ENCODE measurements around the genes MASP1, RTP4 and BCL6.

DNA sequence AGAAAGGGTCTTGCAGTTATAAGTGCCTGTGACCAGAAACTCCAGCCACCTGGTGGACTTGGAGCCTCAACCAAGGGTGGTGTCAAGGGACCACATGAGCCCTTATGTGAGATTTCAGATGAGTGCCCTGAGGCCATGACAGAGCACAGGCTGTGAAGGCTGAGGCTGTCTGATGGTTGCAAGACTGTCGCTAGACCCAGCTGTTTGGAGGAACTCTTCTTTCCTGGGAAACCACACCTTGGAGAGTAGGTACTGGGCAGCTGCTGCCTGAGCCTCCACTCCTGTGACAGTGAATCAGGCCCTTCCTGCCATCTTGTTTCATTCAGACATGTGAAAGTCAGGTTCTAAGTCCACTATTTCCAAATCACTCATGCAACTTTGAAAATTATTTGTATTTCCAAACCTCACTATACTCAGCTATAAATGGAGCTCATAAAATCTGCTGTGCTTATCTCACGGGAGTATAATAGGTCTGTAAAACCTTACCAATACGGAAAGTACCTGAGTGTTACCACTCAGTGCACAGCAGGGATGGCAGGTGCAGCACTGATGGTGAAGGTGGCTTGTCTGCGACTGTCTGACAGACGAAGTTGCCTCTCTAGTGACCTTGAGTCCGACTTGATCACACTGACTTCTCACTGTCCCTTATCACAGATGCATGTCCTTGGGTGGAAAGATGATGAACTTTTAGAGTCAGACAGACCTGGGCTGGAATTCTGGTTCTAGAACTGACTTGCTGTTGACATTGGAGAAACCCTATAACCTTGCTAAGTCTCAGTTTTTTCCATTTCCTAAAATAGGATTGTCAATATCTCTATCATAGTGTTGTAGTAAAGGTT is 99.3 kb downstream of the RPL39L start:
- PRO-cap: no peak

DNA sequence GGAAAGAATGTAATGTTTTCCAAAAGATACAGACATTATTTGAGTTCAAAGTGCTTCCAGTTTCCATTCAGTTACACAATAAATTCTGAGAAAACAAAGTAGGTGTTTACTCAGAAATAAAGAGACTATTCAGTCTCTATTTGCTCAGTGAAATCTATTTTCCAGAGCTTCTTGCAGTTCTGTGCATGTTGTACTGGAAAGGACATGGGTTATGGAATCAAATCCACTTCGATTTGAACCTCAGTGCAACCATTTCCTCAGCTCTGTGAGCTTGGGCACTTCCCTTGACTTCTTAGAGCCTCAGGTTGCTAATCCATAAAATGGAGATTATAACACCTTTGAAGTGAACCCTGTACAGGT is 97.9 kb downstream of the RPL39L start:
- PRO-cap: no peak

DNA sequence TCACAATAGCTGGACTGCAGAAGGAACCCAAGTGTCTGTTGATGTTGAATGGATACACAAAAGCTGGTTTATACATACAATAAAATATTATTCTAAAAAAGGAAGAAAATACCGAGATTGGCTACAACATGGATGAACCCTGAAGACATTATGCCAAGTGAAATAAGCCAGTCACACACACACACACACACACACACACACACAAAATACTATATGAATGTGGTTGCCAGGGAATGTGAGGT is 77.0 kb downstream of the RPL39L start:
- PRO-cap: no peak

GRCh38 chr3:187291582-187292185 is at the start of gene MASP1:
MASP1 (minus strand) TSS chr3:187291737.
- PRO-cap: bidirectional peak, plus-strand start at chr3:187291891, minus-strand start at chr3:187291863

DNA sequence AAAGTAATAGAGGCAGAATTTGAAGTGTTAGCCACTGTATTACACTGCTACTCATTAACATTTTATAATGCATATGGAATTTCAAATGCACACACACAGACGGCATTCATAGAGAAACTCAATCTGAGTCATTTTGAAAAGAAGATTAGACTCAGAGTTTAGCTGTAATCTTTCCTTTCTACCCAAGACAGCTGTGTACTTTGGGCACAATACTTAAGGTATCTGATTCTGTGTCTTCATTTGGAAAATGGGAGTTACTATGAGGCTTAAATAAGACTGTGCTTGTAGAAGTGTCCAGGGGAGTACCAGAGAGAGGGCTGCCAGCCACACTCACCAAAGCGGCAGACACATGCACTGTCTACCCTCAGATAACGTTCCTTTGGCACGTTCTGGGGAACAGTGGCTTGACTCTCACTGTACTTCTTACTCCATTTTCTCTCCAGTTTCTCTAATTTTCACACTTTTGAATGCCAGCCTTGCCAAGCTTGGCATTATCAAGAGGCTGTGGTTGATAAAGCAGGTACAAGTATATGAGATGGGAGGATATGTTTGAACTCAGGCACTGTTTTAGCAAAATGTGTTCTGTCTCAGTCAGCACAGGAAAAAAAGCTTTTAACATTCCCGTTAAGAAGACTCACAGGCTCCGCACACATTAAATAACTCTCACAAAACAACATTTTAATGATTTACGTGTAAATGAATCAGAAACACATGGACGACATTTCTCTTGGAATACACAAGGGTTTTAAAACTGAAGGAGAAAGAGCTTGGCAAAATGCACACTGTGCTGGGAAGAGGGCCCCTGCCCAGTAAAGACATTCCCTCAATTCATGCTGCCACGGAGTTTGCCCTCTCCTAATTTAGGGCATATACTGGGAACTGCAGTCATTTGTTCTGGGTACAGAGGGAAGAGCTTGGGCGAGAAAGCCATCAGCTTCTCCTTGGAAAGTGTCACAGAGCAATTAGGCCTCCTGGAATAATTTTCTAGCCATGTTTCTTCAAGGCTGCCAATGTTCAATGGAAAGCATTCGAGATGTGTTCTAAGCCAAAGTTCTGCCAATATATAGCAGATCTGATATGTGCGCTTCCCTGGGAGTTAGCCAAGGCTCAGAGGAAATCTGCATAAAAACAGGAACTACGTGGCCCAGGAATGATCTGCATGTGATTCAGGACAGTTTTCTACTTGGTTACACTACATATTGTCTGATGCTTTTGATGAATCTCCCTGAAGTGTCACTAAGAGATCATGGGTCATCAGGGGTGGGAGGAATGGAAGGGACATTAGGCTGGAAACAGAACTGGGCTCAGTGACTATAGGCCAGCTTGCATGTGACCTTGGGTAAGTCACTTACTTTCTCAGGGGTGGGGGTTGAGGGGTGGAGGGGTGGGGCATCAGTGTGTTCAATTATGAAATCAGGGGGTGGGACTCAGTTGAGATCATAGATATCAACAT is 2.0 kb upstream of the MASP1 start:
- PRO-cap: no peak

DNA sequence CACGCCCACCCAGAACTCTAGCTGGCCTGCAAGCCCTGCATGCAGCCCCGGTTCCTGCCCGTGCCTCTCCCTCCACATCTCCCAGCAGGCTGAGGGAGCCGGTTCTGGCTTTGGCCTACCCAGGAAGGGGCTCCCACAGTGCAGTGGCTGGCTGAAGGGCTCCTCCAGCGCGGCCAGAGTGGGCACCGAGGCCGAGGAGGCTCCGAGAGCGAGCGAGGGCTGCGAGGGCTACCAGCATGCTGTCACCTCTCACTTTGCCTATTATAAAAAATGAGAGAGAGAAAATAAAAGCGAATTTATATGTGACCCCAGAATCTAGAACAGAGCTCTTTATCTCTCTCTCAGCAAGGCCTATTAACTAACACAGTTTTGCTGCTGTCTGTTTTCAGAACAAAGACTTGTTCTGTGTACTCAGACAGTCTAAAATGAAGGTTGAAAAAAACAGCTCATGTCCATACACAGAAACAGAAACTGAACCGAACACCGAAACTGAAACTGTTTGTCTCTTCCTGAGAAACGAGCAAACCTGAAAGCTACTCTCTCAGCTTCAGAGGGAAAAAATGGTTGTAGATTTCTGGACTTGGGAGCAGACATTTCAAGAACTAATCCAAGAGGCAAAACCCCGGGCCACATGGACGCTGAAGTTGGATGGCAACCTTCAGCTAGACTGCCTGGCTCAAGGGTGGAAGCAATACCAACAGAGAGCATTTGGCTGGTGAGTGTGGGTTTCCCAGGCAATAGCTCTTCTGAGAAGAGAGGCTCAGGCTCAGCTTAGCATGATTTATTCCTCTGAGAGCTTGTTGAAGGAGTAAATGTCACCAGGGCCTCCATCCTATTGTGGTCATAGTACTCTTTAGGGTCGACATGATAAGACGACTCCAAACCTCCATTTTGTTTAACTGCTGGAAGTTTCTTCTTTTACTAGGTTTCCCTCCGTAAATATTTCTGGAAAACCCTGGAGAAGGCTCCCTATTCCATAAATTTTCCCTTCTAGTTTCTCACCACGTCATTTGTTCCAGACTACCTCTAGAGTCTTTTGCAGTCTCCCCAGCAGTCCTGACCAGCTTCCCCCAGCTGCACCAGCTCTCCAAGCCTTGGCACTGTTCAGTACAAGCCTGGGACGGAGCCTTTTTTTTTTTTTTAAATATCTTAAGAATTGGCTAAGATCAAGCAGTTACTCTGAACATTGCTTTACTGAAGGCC is at the start of gene RTP4:
Gene RTP4, plus strand, starts transcription at position 504 of the 1,203 bp plus-strand sequence.
- PRO-cap: bidirectional peak, plus-strand start at position 512 of the sequence, minus-strand start at position 356 of the sequence; bidirectional peak, plus-strand start at position 665 of the sequence, minus-strand start at position 669 of the sequence; unidirectional peak, minus-strand start at position 748 of the sequence

DNA sequence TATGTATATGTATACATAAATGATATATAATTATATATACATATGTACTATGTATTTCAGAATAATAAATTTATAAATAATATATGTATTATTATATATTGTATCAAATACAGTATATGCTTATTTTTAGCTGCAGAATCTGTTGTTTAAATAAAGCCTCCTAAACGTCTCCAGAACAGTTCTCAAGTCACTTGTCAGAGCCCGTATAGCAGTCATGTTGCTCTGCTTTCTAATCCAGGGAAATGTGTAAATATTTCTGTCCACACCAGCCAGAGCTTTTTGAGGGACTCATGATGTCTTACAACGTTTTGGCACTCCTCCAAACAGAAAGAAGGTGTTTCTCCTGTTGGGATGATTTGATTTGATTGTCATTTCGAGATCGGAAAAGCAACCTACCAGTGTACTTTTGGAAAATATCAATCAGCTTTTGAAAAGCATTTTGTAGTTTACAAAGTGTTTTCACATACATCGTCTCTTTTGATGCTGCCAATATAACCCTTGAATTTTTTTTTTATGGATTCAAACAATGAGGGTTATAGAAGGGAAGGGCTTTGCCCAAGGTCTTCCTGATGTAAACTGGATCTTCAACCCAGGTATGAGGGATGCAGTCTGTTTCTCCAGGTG is 1.5 kb downstream of the RTP4 start:
- PRO-cap: no peak

DNA sequence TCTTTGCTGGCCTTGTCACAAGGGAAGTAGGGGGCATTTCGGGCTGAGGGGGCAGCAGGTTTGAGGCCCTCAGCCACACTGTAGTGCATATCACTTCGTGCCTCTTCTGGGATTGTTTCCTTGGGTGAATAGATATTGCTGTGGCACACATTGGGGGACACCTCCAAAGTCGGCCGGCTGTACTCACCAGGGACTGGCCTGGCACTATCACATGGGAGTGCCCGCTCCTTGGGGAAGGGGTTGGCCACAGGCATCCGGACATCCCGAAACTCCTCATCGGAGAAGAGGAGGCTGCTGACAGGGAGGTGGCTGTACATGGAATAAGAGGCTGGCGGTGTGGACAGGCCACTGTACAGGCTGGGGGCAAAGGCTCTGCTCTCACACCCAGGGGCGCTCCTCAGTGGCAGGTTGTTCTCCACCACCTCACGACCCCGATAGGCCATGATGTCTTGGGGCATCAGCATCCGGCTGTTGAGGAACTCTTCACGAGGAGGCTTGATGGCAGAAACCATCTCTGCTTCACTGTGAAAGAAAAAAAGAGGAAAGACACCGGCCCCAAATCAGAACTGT is 15.7 kb downstream of the BCL6 start:
- PRO-cap: no peak

DNA sequence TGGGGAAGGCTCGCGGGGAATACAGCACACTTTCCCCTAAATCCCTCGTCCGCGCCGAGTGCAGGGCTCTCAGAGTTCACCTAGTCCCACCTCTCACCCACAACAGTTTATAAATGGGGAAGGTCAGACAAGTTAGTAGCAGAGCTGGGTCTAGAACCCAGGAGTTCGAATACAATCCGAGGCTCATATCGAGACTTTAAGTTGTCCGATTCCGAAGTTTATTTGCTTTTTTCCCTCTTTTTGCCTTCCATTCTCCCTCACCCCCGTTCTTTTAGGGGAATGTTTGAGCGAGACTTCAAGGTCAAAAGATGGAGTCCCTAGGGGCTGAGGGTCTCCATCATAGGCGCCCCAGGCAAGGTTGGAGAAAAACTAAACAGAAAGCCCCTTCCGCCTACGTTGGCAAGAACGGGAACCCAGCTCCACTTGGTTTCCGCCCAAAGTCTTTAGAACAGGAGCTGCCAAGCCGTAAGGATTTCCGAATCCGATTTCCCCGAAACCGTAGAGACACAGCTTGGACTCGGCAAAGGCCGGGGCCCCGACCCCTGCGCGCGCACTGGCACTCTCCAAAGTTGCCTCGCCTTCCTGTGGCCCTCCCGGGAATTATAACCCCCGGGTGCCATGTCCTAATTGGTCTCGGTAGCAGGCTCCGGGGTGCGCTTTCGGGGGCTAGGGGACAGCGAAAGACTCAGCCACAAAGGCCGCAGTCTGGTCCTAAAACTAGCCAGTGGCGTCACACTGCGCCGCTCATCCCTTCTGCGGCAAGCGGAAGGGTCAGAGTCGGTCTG is 7.1 kb downstream of the BCL6 start:
- PRO-cap: bidirectional peak, plus-strand start at position 39 of the sequence, minus-strand start outside the sequence; bidirectional peak, plus-strand start at position 501 of the sequence, minus-strand start at position 440 of the sequence

DNA sequence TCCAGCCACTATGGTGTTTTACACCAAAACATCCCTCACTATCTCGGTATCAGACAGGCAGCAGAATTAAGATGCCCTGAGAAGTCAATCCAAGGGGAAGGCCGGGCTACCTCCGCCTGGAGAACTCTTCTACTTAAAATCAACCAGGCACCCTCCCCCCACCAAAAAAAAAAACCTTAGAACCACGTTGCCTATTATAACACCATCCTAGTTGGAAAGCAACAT is 3.5 kb downstream of the BCL6 start:
- PRO-cap: no peak

DNA sequence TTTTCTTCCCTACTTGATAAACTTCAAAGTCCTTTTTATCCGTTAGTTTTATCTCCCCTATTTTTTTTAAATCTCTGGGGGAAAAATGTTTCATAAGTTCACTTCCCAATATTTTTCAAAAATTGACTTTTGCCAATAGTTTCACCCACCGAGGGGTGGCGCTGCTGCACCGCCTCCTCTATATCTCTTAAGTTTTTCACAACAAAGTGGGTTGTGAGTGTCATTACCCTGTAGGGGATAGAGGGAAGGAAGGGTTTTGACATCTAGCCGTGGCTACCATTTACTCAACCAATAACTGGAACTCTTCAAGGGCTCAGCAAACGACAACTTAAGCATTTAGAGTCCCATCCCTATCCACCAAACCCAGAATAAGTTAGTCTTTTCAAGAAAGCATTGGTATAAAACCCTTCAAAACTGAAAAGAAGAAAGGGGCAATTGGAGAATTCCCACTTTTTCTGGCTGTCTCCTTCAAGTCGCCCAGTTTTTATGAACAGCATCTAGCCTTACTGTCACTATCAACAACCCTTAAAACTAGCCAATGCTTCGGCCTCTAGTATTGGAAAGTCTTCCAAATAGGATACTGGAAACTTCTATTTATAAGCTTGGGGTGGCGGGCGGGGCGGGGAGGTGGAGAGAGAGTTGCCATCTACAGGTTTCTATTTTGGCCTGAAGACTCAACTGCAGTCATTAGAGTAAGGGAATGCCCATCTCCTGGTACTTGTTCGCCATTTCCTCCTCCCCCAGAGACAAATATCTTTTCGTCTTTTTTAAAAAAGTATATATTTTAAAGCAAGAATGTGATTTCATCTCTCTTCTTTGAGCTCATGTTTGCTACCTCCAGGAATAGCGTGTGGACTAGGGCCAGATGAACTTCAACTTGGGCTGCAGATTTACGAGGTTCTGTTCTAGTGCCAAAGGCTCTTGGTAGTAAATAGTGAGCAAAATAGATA is 3.0 kb downstream of the BCL6 start:
- PRO-cap: bidirectional peak, plus-strand start at position 240 of the sequence, minus-strand start at position 176 of the sequence; bidirectional peak, plus-strand start at position 687 of the sequence, minus-strand start at position 555 of the sequence

GRCh38 chr3:187745218-187746199 is at the start of gene BCL6:
BCL6 (minus strand) TSS chr3:187745468.
- PRO-cap: bidirectional peak, plus-strand start at chr3:187745826, minus-strand start at chr3:187745468

DNA sequence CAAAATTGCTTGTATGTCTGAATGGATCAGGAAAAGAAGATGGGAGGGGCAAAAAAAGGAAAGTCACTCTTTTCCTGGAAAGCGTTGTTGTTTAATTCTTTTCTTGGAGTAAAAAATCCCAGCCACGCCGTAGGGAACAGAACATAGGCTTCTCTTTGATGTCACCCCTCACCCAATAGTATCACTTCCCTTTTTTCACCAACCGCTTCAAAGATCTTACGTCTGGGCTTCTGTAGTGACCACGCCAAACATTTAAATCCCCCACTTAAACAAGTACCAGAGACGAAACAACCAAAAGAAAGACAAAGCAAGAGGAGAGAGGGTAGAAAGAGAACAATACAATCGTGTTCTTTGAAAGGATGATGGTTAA is 27.9 kb upstream of the BCL6 start:
- PRO-cap: no peak

- PRO-cap: no peak
These were observed 166.7 kb upstream of the BCL6 start for GRCh38 chr3:187911989-187912281.

- PRO-cap: no peak
These were observed 178.8 kb upstream of the LPP start for GRCh38 chr3:187974670-187976119.

DNA sequence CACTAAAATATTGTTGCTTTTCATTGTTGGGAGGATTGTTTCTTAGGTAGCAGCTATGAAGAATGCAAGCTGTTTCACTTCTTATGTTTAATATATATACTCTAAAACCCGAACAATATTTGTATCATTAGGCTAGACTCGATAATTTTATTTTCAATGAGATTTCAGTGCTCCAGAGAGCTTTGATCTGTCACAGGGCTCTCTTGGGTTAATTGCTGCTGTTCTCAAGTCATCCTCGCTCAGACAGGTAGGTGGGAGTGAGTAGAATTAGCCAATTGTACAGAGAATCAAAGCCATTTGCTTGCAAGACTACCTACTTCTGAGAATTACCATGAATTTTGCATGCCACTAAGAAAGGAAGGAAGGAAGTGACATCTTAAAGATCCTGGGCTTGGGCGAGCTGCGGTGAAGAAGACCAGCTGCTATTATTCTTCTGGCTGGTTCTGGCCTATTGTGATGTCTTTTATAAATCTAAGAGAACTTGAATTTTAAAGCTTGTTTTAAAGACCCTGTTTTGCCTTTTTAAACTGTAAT is 154.2 kb upstream of the LPP start:
- PRO-cap: bidirectional peak, plus-strand start at position 388 of the sequence, minus-strand start at position 245 of the sequence

GRCh38 chr3:188003064-188003985 is 150.6 kb upstream of the LPP start:
- PRO-cap: no peak

- PRO-cap: no peak
These were observed 92.7 kb upstream of the LPP start for GRCh38 chr3:188061228-188061590.

- PRO-cap: no peak
These were observed 1.2 kb upstream of the LPP start for GRCh38 chr3:188152887-188152974.

DNA sequence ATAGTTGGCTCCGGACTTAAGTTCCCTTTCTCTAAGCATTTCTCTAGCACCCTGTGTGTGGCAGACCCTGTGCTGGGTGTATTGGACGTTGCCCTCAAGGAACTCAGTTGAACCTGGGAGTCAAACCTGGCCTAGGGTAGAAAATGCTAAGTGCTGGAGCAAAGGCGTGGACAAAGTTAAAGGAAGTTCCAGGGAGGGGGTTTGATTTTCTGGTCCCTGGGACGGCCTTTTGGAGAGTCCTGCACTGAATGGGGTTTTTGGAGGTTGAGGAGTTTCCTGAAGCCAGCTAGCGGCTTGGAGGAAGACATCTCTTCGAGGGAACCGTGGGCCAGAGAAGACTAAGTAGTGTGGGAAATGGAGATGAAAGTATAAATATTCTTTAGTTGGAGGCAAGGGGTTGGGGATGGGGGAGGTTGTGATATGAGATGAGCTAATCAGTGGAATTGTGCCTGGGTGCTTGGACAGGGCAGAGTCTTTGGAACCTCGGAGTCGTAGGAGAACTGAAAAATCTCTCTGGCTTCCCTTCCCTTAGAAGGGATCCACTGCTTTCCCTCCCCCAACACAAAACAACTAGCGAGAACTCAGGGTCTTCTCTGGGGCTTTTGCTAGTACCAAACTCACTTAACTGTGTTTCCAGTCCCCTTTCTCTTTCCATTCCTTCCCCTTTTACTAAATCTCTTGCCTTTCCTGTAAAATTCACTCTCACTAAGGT is 902 bp downstream of the LPP start:
- PRO-cap: unidirectional peak, minus-strand start at position 502 of the sequence